Umbilical cord (tissue), 2 donors: ENCODE results near the genes CRCT1, LCE3E, IVL, S100A12 and S100A6.

GRCh38 chr1:151838983-151839338 lies 659 bp downstream of the C2CD4D start:
- RAMPAGE, long total RNA, result no peak

- RAMPAGE, long total RNA, result no peak
Observed at GRCh38 chr1:151846124-151847208, 6.8 kb upstream of the C2CD4D start.

DNA sequence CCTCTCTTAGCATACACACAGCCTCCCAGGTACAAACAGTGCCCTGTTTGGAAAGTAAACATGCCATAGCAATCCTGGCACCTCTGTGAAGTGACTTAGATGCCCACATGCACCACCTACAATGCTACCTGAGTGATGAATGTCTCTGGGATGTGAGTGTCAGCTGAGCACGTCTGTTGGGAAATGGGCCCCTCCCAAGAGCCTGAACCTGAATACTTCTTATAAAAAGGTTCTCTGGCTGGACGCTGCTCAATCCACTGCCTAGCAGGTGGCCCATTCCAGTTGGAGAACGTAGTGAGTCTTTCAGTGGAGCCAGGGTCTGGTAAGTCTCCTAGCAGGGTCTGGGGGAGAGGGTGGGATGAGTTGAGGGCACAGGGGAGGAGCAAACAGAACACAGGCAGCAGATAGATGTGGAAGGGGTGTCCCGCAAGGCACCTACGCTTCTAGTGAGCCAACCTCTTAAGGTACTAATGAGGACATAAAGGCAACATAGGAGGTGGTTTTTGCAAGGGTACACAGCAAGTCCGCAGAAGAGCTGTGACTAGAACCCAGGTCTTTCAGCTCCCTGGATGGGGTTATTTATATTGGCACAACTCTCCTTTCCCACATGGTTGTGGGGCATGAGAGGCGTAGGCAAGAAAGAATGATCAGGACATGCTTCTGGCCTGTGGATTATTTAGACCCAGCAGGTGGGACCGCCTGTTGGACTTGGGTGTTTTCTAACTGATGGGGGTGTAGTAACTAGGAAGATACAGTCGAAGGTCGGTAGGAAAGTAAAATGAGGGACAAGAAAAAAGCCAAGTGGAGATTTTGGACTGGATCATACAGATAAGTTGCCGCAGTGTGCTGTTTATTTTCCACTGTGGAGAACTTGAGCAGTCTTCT lies at the start of gene CRCT1:
Gene CRCT1, plus strand, starts transcription at position 252 of the 885 bp plus-strand sequence.
- RAMPAGE, long total RNA, result no peak

GRCh38 chr1:152566559-152566895 lies at the start of gene LCE3E:
Gene LCE3E, minus strand, starts transcription at chr1:152566780.
- RAMPAGE, long total RNA, result no peak

DNA sequence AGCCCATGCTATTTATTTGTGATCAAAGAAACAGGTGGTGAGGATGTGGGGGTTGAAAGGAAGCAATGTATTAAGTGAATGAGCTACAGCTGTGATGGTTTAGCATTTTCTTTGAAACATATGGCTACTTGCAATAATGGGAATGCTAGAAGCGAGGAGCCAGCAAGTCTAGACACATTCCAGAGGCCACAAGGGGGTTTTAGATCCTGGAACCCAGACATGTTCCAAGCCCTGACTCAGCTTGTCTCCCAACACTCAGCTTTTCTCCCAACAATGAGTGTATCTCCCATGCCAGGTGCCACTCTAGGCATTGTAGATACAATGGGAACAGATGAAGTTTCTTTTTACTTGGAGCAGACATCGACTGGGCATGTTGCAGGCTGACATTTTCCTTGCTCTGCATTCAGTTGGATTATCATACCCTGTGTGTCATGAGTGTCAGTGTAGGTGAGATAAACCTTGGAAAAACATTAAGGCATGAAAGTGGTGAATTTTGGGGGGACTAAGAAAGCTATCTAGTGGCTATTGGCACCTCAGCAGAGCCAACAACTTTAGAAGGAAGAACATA lies 3.8 kb downstream of the LCE3A start:
- RAMPAGE, long total RNA, result no peak

GRCh38 chr1:152708202-152708438 lies 160 bp downstream of the LCE4A start:
- RAMPAGE, long total RNA, result no peak

DNA sequence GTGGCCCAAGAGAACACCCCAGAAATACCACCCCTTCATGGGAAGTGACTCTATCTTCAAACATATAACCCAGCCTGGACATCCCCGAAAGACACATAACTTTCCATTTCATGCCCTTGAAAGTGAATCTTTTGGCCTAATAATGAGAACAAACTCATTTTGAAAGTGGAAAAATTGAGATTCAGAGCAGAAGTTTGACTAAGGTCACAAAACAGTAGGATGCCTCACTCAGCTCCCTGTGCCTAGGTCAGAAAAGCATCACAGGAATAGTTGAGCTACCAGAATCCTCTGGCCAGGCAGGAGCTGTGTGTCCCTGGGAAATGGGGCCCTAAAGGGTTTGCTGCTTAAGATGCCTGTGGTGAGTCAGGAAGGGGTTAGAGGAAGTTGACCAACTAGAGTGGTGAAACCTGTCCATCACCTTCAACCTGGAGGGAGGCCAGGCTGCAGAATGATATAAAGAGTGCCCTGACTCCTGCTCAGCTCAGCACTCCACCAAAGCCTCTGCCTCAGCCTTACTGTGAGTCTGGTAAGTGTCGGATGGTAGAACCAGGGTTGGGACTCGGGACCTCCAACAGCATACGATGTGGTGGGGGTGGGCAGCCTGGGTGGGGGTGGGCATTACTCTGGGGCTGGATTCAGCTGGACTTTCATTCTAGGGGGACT lies at the start of gene IVL:
Gene IVL, plus strand, starts transcription at position 483 of the 663 bp plus-strand sequence.
- RAMPAGE, long total RNA, result no peak

GRCh38 chr1:153360519-153361762 lies 3.3 kb downstream of the S100A9 start:
- RAMPAGE, long total RNA, result no peak

DNA sequence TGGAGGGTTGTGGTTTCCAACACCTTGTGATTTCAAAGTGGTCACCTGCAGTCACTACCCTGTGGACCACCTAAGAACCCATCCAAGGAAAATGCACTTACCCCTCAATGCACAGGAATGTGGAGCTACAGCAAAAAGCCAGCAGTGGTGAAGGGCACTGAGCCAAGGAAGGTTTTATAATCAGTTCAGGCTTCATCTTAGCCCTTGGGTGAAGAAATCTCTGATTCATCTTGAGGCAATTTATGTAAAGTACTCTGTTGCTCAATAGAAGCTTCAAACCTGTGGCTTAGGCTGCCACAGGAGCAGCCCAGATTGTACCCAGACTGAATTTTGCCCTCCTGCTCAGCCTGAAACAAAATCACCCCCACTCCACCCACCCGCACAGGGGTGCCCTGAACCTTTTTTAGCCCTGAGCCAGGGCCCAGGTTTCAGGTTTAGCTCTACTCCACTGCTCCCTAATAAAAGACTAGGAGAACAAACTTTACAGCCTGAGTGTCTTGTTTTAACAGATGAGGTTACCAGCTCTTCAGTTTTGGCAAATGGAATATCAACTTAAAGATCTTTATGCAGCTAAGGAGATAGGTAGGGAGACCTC lies at the start of gene S100A12:
Gene S100A12, minus strand, starts transcription at position 171 of the 595 bp plus-strand sequence.
- RAMPAGE, long total RNA, result no peak

DNA sequence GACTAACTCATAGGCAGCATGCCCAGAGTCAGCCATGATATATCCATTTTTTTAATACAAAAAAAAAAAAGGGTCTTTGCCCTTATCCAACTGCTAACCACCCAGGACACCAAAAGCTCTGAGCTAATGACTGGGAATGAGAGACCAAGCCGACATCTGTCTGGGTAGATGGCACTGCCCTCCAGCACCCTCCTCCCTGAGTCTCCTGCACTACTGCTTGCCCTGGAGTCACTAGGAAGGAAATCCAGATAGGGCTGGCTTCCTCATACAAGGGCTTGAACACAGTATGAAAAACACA lies 28.1 kb upstream of the S100A7 start:
- RAMPAGE, long total RNA, result no peak

- RAMPAGE, long total RNA, result no peak
Observed at GRCh38 chr1:153533155-153533619, 2.6 kb downstream of the S100A6 start.

GRCh38 chr1:153533620-153534220 lies 2.1 kb downstream of the S100A6 start:
- RAMPAGE, long total RNA, result no peak

DNA sequence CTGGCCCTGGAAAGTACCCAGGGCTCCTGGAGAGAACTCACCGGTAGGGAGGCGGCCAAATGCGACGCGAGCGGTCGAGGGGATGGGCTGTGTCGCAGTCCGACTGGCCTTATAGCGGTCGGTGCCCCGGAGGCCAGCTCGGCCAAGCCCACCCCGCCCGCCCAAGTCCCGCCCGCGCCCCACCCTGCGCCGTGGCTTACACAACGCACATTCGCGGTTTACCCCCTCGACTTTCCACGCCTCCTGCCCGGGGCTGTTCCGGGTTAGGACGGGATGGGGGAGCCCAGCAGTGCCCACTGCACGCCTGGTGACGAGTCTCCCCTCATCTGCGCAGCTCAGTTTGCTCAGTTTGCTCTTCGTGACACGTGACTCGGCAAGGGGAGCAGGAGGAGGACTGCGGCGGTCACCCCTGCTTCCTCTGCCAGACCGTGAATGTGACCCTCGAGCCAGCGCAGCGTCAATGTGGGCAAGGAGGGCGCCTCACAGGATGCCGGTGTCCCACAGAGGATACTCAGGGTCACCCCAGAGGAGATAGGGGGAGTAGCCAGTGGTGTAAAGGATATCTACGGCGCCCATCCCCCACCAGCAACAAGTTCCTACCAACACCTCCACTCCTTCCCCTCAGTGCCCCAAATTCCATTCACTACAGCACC lies at the start of gene S100A6:
Gene S100A6, minus strand, starts transcription at position 84 of the 653 bp plus-strand sequence.
- RAMPAGE, long total RNA, result start-site peak on the minus strand centred at position 119 of the sequence, 71 bp wide, 662 and 295 reads in 2 replicates

GRCh38 chr1:153614022-153615140 lies 1.4 kb upstream of the S100A16 start:
- RAMPAGE, long total RNA, result no peak

DNA sequence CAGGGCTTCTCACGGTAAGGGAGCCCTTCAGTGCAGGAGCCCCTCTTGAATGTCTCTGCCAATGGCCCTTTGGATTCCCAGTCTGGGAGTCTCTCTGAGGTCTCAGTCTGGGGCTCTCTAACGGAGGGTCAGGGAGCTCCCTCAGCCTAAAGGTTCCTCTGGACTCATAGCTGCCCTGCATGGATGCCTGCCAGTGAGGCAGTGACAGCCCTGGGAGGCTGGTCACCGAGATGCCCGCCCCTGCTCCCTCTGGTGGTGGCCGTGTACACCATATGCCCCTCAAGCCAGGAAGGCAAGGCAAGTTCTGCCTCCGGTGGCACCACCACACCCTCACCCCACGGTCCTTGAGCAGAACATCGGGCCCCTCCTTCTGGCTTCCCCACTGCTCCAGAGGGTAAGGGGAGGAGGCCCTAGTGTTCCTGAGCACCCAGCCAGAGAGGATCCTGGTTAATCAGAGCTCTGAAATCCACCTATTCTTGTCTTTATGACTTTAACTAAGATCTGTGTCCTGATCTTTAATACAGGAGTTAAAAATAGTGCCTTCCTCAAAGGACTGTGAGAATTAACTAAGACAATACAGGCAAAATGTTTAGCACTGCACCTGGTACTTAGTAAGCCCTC lies 1.5 kb upstream of the S100A14 start:
- RAMPAGE, long total RNA, result no peak

GRCh38 chr1:153623153-153623474 lies 4.2 kb downstream of the S100A13 start:
- RAMPAGE, long total RNA, result no peak

DNA sequence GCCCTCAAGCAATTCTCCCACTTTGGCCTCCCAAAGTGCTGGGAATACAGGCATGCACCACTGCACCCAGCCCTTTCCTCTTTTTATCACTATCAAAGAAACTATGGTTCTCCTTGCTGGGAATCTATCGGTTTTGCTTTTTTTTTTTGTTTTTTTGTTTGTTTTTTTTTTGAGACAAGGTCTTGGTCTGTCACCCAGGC lies 48.3 kb downstream of the SLC27A3 start:
- RAMPAGE, long total RNA, result no peak

GRCh38 chr1:153880725-153881405 lies 41.9 kb downstream of the GATAD2B start:
- RAMPAGE, long total RNA, result no peak

GRCh38 chr1:153923017-153923431 lies 252 bp upstream of the GATAD2B start:
- RAMPAGE, long total RNA, result no peak

GRCh38 chr1:153944315-153944956 lies 2.1 kb downstream of the DENND4B start:
- RAMPAGE, long total RNA, result no peak